Occipital lobe (tissue), 2 donors: Measurements from ENCODE around the gene PGK2.

DNA sequence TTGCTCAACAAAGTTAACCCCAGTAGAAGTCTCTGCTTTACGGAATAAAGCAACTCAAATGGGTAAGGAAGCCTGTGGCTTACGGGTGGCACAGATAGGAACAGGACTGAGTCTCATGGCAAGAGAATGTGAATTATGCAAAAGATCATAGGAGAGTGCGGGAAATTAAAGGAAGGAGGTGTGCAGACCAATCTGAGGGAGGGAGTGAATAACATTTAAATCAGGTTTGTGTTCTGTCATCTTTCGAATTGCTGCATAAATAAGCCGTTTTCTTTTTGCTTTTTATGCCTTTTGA, 882 bp upstream of the RCAN2 start:
- RAMPAGE, long total RNA: no peak

DNA sequence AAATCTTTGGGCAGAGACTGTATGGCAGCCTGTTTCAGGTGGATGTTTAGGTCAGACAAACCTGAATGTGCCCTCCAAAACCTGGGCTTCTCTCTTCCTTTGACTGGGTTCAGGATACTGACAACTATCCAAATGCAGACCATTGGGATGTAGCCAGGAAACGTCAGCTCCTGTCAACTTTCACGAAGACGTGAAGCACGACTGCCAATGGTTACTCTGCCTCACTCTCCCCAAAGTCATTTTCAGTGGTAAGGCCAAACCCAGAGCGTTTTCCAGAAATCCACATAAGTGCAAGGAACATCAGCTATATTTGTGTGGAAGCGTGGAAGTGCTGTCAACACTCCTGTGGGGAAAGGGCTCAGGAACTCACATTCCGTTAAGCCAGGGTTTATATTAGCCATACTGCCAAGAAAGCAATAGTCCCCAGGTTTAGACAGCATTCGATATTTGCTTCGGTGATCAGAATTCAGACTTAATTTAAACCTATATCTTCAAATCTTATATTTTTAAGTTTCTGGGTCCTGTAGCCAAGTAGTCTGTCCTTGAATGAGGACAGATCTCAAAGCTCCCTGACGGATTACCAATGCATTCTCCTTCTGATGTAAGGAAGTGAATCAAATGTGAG, 20.2 kb upstream of the RCAN2 start:
- RAMPAGE, long total RNA: no peak

GRCh38 chr6:46832182-46832385, 38.9 kb downstream of the MEP1A start:
- RAMPAGE, long total RNA: no peak

GRCh38 chr6:46918475-46919341, 3.0 kb downstream of the ADGRF5 start:
- RAMPAGE, long total RNA: no peak

DNA sequence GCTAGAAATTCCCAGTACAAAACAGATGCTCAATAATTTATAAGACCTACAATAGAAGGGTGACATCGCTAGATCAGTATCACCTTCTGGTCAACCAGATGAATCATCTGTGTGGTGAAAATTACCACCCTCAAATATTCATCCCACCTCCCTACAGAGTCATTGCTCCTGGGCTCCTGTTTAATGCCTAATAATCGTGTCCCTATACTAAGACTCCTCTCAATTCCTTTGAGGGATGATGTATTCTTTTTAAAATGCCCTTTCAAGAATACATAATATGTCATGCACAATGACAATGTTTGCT, 10.8 kb upstream of the ADGRF5 start:
- RAMPAGE, long total RNA: no peak

- RAMPAGE, long total RNA: no peak
Measured at GRCh38 chr6:46952273-46952542, 30.5 kb upstream of the ADGRF5 start.

DNA sequence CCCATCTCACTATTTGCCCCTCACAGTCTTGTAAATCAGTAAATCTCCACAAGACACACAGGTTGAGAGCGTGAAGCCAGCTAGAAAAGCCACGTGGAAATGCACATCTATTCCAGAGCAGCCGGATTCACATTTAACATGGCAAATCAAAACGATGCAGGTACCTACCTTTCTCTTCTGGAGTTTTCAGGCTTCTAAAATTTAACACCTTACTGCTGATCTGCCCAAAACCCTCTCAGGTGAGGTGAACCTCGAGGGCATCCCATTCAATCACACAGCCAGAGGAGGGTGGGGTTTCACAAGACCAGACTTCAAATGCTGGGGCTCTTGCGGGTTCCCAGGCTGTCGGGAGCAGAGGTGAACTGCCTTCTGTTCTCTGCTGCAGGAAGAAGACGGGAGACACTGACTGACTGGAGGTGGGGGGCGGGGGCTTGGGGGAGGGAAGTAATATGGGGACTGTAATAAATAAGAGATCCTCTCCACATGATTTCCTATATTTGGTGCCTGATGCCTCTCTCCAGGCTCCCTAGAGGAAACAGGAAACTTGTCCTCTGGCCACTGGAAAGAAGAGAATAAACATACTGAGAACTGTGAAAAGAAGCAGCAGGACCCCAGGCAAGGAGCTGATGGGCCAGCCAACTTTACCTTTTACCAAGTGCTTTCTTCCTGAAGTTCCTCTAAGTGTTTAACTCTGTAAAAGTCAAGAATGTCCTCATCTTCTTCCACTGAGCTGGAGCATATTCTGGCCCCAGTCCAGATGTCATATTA, 33.0 kb upstream of the ADGRF5 start:
- RAMPAGE, long total RNA: start-site peak on the minus strand centred at position 393 of the sequence, 92 bp wide, 48 and 56 reads in 2 replicates

- RAMPAGE, long total RNA: no peak
Measured at GRCh38 chr6:46990776-46991191, 51.3 kb downstream of the ADGRF1 start.

DNA sequence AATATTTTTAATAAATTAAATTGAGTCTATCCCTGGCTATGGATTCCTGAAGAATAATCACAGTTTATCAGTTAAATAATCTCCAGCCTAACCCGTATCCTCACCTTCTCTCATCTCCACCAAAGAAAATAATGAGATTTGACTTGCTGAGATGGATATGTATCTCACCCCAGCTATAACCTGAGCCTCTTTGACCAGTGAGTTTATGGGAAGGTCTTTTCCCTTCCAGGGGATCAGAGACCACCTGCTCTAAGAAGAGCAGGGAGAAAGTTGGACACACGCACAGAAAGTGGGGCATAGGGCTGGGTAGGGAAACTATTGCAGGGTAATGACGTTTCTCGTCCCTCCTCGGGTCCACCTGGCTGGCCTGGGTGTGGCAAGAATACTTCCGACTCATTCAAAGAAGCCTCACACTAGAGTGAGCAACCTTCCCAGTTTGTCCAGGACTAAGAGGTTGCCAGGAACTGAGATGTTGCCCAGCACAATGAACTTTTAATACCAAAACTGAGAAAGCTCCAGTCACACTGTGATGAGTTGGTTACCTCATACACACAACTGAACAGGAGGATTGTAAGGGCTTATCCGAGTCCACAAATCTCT, 74.3 kb upstream of the ADGRF1 start:
- RAMPAGE, long total RNA: no peak

DNA sequence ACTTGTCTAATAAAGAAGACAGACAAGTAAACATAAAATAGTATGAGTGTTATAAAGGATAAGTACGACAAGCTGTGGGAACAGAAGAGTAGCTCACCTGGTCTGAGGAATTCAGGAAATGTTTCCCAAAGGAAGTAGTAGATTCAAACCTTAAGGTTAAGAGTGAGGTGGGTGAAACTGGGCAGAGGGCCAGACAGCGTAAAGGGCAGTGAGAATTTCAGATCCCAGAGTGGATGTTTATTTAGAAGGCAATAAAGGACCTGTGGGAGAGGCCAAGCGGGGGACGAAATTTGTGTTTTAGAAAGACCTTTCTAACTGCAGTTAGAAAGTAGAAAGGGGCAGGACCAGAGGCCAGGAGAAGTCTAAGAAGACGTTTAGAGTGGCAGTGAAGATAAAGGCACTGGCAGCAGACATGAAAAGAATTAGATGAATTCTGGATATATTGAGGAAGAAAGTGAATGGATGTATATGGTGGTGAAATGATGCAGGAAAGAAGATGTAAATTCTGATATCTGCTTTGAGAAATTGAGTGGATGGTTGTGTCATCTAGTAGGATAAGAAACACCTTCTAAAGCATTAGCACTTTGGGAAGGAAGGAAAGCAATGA, 72.1 kb upstream of the CD2AP start:
- RAMPAGE, long total RNA: no peak

DNA sequence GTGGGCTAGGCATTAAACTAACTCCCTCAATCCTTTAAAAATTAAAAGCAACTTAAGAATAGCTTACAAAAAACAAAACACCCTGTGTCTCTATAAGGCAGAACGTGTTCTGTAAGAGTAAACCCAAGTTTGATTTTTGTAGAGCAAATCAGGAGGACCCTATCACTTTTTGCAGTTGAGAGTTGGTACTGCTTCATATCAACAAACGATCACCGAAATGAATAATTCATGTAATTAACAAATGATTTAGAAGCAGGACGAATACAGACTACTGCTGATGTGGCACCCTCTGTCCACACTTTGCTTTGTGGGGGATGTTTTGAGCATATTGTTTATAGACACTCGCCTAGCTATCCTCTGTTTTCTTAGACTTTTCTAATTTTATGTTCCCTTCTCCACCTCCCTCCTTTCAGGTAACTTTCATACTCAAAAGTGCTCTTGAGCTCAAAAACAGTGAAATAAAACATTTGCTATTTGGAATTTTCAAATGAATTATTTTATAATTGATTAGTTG, 1.5 kb downstream of the CD2AP start:
- RAMPAGE, long total RNA: no peak

- RAMPAGE, long total RNA: no peak
Measured at GRCh38 chr6:47521979-47522472, 44.4 kb downstream of the CD2AP start.

DNA sequence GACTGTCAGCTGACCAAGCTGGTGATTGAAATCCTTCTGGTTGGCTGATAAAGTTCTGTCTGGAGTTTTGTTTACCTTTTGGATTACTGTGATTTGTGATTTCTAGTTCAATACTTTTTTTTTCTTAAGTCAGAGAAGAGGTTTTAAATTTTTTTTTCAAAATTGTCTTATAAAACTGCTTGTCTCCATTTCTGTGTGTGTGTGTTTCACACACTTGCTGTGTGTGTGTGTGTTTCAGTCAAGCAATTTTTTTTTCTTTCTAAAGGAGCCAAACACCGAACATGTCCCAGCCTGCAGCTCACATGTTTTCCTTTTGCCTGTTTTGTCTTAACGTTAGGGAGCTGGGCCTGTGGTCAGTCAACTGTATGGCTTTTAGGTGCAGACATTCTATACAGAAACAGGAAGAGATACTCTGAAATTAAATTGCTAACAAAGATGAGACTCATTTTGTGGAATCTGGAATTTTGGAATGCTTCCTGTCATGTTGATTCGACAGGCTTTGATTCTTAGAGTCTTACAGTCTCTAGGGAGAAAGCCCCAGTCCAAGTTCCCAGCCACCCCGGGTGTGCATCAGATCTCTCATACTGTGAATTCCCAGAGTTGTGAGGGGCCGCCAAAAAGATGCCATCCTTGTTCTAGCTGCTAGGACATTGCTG, 28.4 kb upstream of the ADGRF4 start:
- RAMPAGE, long total RNA: no peak

DNA sequence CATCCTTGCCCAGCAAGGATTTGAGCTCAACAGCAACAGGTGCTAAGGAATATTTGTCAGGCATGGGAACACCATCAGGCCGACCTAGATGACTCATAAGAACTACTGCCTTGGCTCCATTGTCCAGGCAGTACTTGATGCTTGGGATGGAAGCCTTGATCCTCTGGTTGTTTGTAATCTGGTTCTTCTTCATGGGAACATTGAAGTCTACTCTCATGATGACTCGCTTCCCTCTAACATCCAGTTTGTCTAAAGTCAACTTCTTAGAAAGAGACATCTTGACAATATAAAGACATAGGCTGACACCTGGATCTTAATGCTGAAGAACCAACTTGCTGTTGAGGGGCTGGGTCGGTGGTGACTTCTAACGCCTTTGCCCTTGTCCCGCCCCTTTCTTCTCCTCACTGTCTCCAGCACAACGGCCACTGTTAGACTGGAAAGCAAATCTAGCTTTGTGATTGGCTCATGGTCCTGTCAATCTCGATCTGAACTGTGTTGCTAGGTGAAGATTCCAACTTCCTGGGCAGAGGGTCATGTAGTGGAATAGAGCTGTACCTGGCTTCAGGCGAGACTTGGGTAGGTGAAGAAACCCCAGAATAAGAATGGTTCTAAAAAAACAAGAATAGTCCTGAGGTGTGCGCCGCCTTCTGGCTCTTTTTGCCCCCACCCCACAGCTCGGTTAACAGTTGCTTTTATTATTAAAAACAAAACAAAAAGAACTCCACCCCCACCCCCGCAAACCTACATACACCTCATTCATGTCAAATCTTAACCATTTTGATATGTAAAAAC, at the start of gene PGK2:
PGK2 (minus strand) TSS at position 375 of the 792 bp plus-strand sequence.
- RAMPAGE, long total RNA: no peak

GRCh38 chr6:50960950-50961283, 142.2 kb downstream of the TFAP2B start:
- RAMPAGE, long total RNA: no peak

GRCh38 chr6:51737543-51737990, 349.8 kb downstream of the PKHD1 start:
- RAMPAGE, long total RNA: no peak

DNA sequence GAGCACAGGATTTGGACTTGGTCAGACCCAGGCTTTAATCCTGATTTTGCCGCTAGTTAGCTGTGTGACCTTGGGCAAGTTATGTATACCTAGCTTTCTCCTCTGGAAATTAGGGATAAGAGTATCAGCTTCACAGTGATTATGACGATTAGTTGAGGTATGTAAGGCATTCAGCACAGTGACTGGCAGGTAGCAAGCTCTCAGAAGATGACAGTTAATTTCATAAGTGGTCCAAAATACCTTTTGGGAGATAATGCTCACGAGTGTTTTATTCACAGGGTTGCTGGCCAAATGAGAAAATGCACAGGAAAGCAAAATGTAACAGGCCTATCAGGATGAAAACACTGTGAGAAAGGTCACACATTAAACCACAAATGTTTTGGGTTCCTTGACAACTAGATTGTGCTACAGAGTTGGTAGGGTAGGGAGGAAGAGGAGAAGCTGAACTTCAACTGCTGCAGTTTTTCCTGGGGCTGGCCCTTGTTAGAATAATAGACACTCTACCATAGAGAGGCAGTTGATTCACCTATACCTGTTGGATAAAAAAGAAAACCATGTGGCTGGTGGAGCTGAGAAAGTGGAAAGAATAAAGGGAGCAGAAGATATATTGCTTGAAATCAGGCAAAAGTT, 28.2 kb upstream of the PAQR8 start:
- RAMPAGE, long total RNA: no peak

- RAMPAGE, long total RNA: no peak
Measured at GRCh38 chr6:52423944-52424541, 3.9 kb downstream of the EFHC1 start.

GRCh38 chr6:52498401-52499598, 78.1 kb downstream of the TRAM2 start:
- RAMPAGE, long total RNA: no peak

- RAMPAGE, long total RNA: no peak
Measured at GRCh38 chr6:52522784-52523009, 54.2 kb downstream of the TRAM2 start.